ENCODE results near the gene PAK1.

GRCh38 chr11:76247932-76248376 lies 41.7 kb upstream of the WNT11 start:
- RRBS, 2 experiments = no CpG with 5 or more reads among the region's 1 CpG
CAGE:
- cytosol, long polyA minus RNA = no peak
- cytosol, long polyA plus RNA = no peak
- long polyA plus RNA = no peak
- nucleus, long polyA minus RNA = no peak
- nucleus, long polyA plus RNA = no peak

DNA sequence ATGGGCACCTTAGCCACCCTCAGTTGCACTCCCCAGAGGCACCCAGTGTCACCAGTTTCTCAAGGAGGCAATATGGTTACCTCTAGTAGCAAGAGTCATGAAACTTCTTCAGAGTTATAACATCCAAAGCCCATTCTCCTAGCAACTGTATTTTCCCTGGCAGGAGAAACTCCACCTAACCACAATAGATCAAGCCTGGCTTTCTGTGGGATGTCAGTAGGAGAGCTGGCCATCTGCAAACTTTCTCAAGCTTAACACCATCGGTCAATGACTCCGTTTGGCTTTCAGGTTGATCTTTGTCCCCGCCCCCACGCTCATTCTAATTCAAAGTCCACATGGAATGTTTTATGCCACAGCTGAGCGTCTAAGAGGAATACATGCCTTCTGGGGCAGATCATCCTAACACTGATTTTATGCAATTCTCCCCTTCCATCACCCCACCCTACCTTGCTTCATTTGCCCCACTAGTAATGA lies 4.7 kb downstream of the GVQW3 start:
- RRBS, 2 experiments = no CpG with 5 or more reads among the region's 5 CpGs
CAGE:
- cytosol, long polyA minus RNA = no peak
- cytosol, long polyA plus RNA = no peak
- long polyA plus RNA = no peak
- nucleus, long polyA minus RNA = no peak
- nucleus, long polyA plus RNA = no peak

- RRBS, 2 experiments = no CpG with 5 or more reads among the region's 9 CpGs
CAGE:
- cytosol, long polyA minus RNA = no peak
- cytosol, long polyA plus RNA = no peak
- long polyA plus RNA = no peak
- nucleus, long polyA minus RNA = no peak
- nucleus, long polyA plus RNA = no peak
Measured at GRCh38 chr11:76591308-76591898, 79.1 kb downstream of the LRRC32 start.

- RRBS, 2 experiments = 52 to 55% methylated on average over 8 to 9 of the region's 32 CpGs
CAGE:
- cytosol, long polyA minus RNA = no peak
- cytosol, long polyA plus RNA = no peak
- long polyA plus RNA = no peak
- nucleus, long polyA minus RNA = no peak
- nucleus, long polyA plus RNA = no peak
Measured at GRCh38 chr11:76751915-76753228, 30.8 kb upstream of the TSKU start.

GRCh38 chr11:76763516-76764157 lies 19.5 kb upstream of the TSKU start:
- RRBS, 2 experiments = no CpG with 5 or more reads among the region's 5 CpGs
CAGE:
- cytosol, long polyA minus RNA = no peak
- cytosol, long polyA plus RNA = no peak
- long polyA plus RNA = no peak
- nucleus, long polyA minus RNA = no peak
- nucleus, long polyA plus RNA = no peak

GRCh38 chr11:76820017-76820482 lies 36.9 kb downstream of the TSKU start:
- RRBS, 2 experiments = no CpG with 5 or more reads among the region's 4 CpGs
CAGE:
- cytosol, long polyA minus RNA = no peak
- cytosol, long polyA plus RNA = no peak
- long polyA plus RNA = no peak
- nucleus, long polyA minus RNA = no peak
- nucleus, long polyA plus RNA = no peak

GRCh38 chr11:76863070-76863549 lies 2.4 kb downstream of the ACER3 start:
- RRBS, 2 experiments = no CpG with 5 or more reads among the region's 2 CpGs
CAGE:
- cytosol, long polyA minus RNA = no peak
- cytosol, long polyA plus RNA = no peak
- long polyA plus RNA = no peak
- nucleus, long polyA minus RNA = no peak
- nucleus, long polyA plus RNA = no peak

DNA sequence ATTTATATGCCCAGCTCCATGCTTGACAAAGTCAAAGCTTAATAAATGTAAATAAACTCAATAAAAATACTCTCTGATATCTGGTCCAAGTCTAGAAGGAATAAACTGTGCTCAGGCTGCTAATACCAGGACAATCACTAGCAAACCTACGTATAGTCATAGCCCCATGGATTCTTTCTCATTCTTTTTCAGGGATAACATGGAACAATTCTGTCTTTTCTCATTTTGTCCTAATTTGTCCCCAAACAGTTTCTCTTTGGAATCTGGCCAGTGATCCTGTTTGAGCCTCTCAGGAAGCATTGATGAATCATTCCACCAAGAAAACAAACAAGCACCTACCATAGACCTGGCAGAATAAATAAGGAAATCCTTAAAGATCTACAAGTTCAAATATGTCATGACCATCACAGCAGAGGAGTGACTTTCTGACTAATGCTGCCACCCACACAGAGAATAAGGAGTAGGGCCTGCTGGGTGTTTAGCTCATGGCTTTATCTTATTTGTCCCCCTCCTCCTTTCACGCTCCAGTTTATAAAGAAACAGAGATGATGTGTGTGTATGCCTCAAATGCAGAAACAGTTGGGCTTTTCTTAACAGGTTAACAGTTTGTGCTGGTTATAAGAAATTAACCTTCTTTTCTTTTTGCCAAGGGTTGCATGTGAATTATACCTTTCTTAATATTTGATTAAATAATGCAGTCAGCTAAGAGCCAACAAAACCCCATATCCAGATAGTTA lies 14.0 kb upstream of the B3GNT6 start:
- RRBS, 2 experiments = no CpG with 5 or more reads among the region's 2 CpGs
CAGE:
- cytosol, long polyA minus RNA = no peak
- cytosol, long polyA plus RNA = no peak
- long polyA plus RNA = no peak
- nucleus, long polyA minus RNA = no peak
- nucleus, long polyA plus RNA = no peak

DNA sequence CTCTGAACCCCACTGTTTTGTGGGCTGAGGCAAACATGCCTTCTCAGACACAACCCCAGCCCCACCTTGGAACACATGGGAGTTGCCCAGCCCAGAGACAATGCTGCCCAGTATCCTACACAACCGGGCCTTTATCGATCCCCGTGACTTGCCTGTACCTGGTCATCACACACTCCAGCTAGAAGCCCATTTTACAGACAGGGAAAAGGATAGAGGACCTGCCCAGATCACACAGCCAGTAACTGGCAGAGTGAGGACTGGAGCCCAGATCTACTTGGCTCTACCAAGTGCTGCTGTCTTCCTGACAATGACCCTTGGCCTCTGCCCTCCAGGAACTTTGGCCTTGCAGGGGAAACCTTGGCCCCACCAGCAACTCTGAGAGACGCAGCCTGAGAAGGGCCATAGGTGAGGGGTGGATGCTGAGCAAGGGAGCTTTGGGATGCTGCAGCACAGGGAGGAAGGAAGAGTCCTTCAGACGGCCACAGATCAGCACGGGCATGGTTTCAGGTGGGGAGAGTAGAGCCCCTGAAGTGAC lies 2.2 kb upstream of the CAPN5 start:
- RRBS, 2 experiments = no CpG with 5 or more reads among the region's 6 CpGs
CAGE:
- cytosol, long polyA minus RNA = no peak
- cytosol, long polyA plus RNA = no peak
- long polyA plus RNA = no peak
- nucleus, long polyA minus RNA = no peak
- nucleus, long polyA plus RNA = no peak

GRCh38 chr11:77122385-77122722 lies 5.7 kb upstream of the MYO7A start:
- RRBS, 2 experiments = 31 to 40% methylated on average over 3 of the region's 6 CpGs
CAGE:
- cytosol, long polyA minus RNA = no peak
- cytosol, long polyA plus RNA = no peak
- long polyA plus RNA = no peak
- nucleus, long polyA minus RNA = no peak
- nucleus, long polyA plus RNA = no peak

- RRBS, 2 experiments = no CpG with 5 or more reads among the region's 13 CpGs
CAGE:
- cytosol, long polyA minus RNA = no peak
- cytosol, long polyA plus RNA = no peak
- long polyA plus RNA = no peak
- nucleus, long polyA minus RNA = no peak
- nucleus, long polyA plus RNA = no peak
Measured at GRCh38 chr11:77211228-77211908, 83.3 kb downstream of the MYO7A start.

DNA sequence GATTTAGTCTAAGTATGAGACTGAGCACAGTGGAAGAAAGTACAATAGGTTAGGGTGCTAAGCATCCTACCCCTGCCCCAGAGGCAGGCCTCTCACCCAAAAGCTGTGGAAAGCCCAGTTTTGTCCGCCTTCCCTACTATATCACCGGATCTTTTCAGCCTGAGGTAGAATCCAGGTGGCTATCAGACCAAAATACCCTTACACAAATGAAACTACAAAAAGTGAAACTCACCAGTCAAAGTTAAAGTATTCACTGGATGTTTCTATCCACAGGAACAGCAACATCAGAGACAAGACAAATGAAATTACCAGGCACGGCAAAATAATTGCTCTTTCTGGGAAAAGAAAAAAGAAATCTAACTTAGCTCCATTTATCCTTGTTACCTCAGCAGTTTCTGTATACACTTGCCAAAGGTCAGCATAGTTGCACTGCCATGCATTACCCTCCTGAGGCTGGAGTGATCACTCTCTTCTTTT lies 16.6 kb downstream of the GDPD4 start:
- RRBS, 2 experiments = no CpG with 5 or more reads among the region's 3 CpGs
CAGE:
- cytosol, long polyA minus RNA = no peak
- cytosol, long polyA plus RNA = no peak
- long polyA plus RNA = no peak
- nucleus, long polyA minus RNA = no peak
- nucleus, long polyA plus RNA = no peak

DNA sequence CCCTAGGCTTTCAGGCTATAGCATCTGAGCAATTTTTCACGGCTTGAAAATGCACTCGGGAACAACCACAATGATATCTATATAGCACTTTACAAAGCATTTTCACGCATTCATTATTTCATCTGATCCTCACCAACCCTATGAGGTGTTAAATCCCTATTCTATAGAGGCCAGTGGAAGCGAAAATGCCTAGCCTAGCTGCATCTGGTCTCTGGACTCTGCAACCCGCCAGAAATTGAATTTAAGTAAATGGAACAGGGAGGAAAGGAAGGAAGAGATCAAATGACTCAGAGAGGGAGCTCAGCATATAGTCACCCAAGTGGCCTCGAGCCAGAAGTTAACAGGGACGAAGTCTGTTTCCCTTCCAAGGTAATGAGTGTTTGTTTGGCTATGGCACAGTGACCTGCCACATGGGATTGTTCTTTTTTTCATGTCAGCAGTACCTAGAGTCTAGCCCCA lies 66.4 kb downstream of the PAK1 start:
- RRBS, 2 experiments = no CpG with 5 or more reads among the region's 7 CpGs
CAGE:
- cytosol, long polyA minus RNA = no peak
- cytosol, long polyA plus RNA = no peak
- long polyA plus RNA = no peak
- nucleus, long polyA minus RNA = no peak
- nucleus, long polyA plus RNA = no peak

DNA sequence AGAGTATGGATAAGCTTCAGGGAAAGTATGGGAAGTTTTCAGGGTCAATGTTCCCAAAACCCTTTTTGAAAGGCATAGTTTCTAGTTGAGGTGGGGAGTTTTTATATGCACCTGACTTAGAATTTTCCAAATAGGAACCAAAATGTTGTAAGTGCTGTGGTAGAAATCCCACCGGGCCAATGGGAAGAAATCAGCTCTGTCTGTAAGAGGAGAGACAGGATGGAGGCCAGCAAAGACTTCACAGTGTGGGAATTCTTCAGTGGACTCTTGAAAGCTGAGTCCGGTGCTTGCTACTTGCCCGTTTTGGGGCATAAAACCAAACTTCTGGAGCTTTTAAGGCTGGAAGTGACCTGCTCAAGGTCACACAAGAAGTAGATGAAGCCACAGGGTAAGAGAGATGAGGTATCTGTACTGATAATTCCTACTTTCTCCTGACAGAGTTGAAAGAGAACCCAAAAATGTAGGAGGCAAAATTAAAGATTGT lies 1.6 kb downstream of the PAK1 start:
- RRBS, 2 experiments = 10 to 15% methylated on average over 2 of the region's 3 CpGs
CAGE:
- cytosol, long polyA minus RNA = no peak
- cytosol, long polyA plus RNA = no peak
- long polyA plus RNA = no peak
- nucleus, long polyA minus RNA = no peak
- nucleus, long polyA plus RNA = no peak

GRCh38 chr11:77473885-77474542 lies at the start of gene PAK1:
Gene PAK1, minus strand, starts transcription at chr11:77474094.
- RRBS, 2 experiments = 1% methylated on average over 9 of the region's 60 CpGs
CAGE:
- cytosol, long polyA minus RNA = no peak
- cytosol, long polyA plus RNA = no peak
- long polyA plus RNA = no peak
- nucleus, long polyA minus RNA = no peak
- nucleus, long polyA plus RNA = no peak

DNA sequence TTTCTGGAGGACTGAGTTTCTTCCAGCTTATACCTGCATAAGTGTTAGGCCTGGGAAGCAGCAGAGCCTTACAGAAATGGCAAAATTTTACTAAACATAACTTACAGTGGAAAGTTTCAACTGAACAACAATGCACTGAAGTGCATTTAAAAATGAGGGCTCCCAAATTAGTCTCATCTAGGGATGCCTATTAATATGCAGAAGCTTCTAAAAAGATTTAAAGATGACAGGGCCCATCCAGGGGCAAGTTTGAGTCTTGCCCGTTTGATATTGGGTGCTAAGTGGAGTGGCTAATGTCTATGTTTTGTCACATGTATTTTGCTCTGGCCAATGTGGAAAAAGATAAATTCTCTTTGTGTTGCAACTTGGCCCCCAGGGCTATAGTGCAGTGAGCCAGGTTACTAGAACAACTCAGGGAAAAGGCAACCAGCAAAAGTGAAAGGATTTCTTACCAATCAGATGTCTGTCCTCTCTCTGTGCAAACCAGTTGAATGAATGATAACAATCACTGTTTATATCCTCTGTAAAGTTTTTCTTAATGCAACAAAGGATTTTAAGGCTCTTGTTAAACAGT lies 4.5 kb upstream of the CLNS1A start:
- RRBS, 2 experiments = no CpG with 5 or more reads among the region's 1 CpG
CAGE:
- cytosol, long polyA minus RNA = no peak
- cytosol, long polyA plus RNA = no peak
- long polyA plus RNA = no peak
- nucleus, long polyA minus RNA = no peak
- nucleus, long polyA plus RNA = no peak

DNA sequence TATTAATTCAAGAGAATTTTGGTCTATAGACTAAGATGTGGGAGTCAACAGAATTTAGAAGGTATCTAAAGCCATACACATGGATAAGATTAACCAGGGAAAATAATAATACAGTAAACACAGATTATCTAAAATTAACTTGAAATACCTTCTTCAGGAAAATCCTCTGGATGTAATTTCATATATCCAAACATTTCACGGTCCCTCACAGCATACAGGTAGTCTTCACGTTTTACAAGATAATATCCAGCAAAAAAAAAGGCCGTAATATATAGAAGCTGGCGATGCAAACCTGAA lies 6.9 kb downstream of the NDUFC2 start:
- RRBS, 2 experiments = no CpG with 5 or more reads among the region's 4 CpGs
CAGE:
- cytosol, long polyA minus RNA = no peak
- cytosol, long polyA plus RNA = start-site peak on the minus strand centred at position 219 of the sequence, 130 bp wide, 569 and 793 reads in 2 replicates
- long polyA plus RNA = start-site peak on the minus strand centred at position 225 of the sequence, 141 bp wide, 1,019 and 800 reads in 2 replicates
- nucleus, long polyA minus RNA = no peak
- nucleus, long polyA plus RNA = no peak

DNA sequence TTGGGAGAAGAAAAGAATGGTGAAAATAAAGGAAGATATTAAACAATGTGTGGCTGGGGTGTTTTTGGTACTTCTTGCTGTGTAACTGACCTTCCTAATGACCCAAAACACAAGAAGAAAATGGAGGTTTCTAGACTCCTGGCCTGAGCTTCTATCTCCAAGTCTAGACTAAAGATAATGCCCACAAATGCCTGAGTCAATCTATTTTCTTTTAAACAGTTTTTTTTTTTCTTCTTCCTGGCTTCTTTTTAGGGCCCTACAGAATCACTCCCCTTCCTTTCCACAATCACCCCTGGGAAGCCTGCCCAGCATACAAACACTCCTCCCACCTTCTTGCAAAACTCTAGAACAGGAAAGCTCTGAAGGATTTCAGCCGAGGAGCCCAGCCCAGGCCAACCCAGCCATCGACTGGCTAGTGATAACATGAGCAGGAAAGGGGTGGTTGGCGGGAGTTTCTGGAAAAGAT lies 68.1 kb downstream of the USP35 start:
- RRBS, 2 experiments = no CpG with 5 or more reads among the region's 3 CpGs
CAGE:
- cytosol, long polyA minus RNA = no peak
- cytosol, long polyA plus RNA = no peak
- long polyA plus RNA = no peak
- nucleus, long polyA minus RNA = no peak
- nucleus, long polyA plus RNA = no peak

GRCh38 chr11:78296033-78296268 lies 107.2 kb downstream of the USP35 start:
- RRBS, 2 experiments = no CpG with 5 or more reads among the region's 2 CpGs
CAGE:
- cytosol, long polyA minus RNA = no peak
- cytosol, long polyA plus RNA = no peak
- long polyA plus RNA = no peak
- nucleus, long polyA minus RNA = no peak
- nucleus, long polyA plus RNA = no peak

- RRBS, 2 experiments = no CpG with 5 or more reads among the region's 2 CpGs
CAGE:
- cytosol, long polyA minus RNA = no peak
- cytosol, long polyA plus RNA = no peak
- long polyA plus RNA = no peak
- nucleus, long polyA minus RNA = no peak
- nucleus, long polyA plus RNA = no peak
Measured at GRCh38 chr11:78378929-78379405, 38.7 kb downstream of the GAB2 start.